ENCODE measurements around a stretch of chr18.

GRCh38 chr18:6728987-6729170 is 637 bp upstream of the ARHGAP28 start:
- PRO-cap, 4 experiments = no peak in any of the 4 experiments
- RAMPAGE, long total RNA, 4 experiments = no peak in any of the 4 experiments

GRCh38 chr18:6752482-6752847 is 22.9 kb downstream of the ARHGAP28 start:
- PRO-cap, 4 experiments = no peak in any of the 4 experiments
- RAMPAGE, long total RNA, 4 experiments = no peak in any of the 4 experiments

DNA sequence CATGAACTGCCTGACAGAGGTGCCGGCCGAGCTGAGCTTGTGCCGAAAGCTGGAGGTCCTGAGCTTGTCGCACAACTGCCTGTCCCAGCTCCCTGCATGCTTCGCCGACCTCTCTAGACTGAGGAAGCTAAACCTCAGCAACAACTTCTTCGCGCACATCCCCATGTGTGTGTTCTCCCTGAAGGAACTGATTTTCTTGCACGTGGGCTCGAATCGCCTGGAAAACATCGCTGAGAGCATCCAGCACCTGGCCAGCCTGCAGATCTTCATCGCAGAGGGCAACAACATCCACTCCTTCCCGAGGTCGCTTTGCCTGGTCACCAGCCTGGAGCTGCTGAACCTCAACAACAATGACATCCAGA is 605 bp downstream of the LRRC30 start:
- PRO-cap, 4 experiments = no peak in any of the 4 experiments
- RAMPAGE, long total RNA, 4 experiments = no peak in any of the 4 experiments

GRCh38 chr18:7803947-7804455 is 236.9 kb downstream of the PTPRM start:
- PRO-cap, 4 experiments = no peak in any of the 4 experiments
- RAMPAGE, long total RNA, 4 experiments = no peak in any of the 4 experiments

DNA sequence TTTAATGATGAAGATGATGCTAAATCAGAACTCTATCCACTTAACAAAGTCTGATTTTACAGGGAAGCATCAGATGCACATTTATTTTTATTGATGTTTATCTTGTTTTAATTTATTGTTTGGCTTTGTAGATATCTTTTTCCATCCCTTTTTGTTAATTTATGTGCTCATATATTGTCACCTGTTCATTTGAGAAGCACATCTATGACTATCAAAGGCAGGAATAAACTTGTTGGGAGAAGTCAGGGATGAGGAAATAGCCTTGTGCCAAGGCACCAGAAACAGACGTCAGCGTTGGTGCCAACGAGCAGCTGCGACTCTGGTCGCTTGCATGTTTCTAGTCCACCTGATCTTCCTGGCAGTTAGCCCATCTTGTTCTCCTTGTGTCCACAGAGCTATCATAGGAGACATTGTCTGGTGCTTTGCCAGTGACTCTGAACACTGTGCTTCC is 374.3 kb downstream of the PTPRM start:
- PRO-cap, 4 experiments = no peak in any of the 4 experiments
- RAMPAGE, long total RNA, 4 experiments = no peak in any of the 4 experiments

GRCh38 chr18:7973485-7974361 is 406.6 kb downstream of the PTPRM start:
- PRO-cap, 4 experiments = no peak in any of the 4 experiments
- RAMPAGE, long total RNA, 4 experiments = no peak in any of the 4 experiments

GRCh38 chr18:8143606-8143963 is 465.7 kb upstream of the RAB12 start:
- PRO-cap, 4 experiments = no peak in any of the 4 experiments
- RAMPAGE, long total RNA, 4 experiments = no peak in any of the 4 experiments

GRCh38 chr18:8612015-8612697 is 2.9 kb downstream of the RAB12 start:
- PRO-cap, 4 experiments = no peak in any of the 4 experiments
- RAMPAGE, long total RNA, 4 experiments = no peak in any of the 4 experiments

GRCh38 chr18:8673495-8673867 is 31.9 kb upstream of the MTCL1 start:
- PRO-cap, 4 experiments = peak in 4 of 4 experiments; most common plus-strand start chr18:8673742 (in 4); most common minus-strand start chr18:8673564 (in 1)
- RAMPAGE, long total RNA, 4 experiments = start-site peak on the plus strand in 2 of 4 experiments, at chr18:8673715-8673763 at its widest, 27 to 45 reads per replicate

GRCh38 chr18:8701580-8702091 is 3.7 kb upstream of the MTCL1 start:
- PRO-cap, 4 experiments = no peak in any of the 4 experiments
- RAMPAGE, long total RNA, 4 experiments = no peak in any of the 4 experiments

- PRO-cap, 4 experiments = no peak in any of the 4 experiments
- RAMPAGE, long total RNA, 4 experiments = no peak in any of the 4 experiments
These were observed 1.5 kb upstream of the MTCL1 start for GRCh38 chr18:8703912-8704257.

DNA sequence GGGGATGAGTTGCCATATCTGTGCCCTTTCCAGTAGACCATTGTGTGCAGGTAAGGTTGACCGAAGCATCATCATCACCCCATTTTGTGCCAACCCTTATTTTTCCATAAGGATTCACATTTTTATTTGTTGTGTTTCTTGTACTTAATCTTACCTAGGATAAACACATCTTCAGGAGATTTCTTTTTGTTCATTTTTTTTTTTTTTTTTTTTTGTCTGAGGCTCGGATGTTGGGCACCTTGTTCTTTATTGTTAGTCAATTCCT is 11.0 kb downstream of the MTCL1 start:
- PRO-cap, 4 experiments = no peak in any of the 4 experiments
- RAMPAGE, long total RNA, 4 experiments = no peak in any of the 4 experiments

DNA sequence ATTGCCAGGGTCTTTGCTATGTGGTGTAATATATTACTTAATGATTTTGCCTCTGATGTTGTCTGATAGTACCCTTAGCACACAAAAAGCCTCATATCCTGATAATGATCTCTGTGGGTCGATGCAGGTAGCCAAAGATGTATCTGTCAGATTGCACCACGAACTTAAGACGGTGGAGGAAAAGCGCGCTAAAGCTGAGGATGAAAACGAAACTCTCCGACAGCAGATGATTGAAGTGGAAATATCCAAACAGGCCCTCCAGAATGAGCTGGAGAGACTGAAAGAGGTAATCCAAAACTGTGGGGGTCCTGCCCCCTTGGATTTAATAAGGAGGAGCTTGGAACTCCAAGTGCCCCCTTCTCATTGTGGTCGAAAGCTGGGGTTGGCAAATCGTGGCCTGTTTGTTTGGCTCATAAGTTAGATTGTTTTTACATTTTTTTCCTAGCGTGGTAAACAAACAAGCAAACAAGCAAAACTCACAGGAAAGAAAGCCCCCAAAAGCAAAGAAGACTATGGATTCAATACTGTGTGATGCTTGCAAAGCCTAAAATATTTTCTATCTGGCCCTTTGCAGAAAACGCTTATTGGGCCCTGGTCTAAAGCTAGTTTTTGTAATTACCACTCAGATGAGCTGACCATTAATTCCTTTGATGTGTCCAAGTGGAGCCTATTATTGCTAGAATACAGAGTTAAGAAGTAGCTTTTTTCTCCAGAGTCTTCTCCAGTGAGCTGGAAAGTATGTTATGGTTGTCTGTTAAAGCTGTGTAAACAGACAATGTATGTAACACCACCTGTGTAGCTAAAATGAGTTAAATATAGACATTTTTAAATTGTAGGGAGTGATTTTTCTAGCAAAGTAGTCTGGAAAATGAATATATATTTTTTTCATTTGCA is 15.1 kb downstream of the MTCL1 start:
- PRO-cap, 4 experiments = no peak in any of the 4 experiments
- RAMPAGE, long total RNA, 4 experiments = no peak in any of the 4 experiments

DNA sequence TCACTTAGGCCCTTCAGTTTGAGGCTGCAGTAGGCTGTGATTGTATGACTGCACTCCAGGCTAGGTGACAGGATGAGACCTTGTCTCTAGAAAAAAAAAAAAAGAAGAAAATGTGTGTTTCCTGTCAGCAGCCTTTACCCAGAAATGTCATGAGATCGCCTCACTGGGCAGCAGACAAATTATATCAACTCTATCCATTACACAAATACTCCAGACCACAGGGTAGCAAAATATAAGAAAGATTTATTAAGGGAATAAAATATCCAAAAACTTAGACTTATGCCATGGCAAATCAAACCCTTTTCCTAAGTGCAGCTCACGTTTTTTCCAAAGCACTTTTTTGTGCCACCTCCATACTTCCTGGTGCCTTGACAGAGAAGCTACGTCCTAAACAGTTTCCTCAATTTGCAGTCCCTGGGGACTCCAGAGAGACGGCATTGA is 190.7 kb upstream of the NDUFV2 start:
- PRO-cap, 4 experiments = peak in 1 of 4 experiments; most common plus-strand start position 141 of the sequence (in 1); most common minus-strand start position 55 of the sequence (in 1)
- RAMPAGE, long total RNA, 4 experiments = no peak in any of the 4 experiments

DNA sequence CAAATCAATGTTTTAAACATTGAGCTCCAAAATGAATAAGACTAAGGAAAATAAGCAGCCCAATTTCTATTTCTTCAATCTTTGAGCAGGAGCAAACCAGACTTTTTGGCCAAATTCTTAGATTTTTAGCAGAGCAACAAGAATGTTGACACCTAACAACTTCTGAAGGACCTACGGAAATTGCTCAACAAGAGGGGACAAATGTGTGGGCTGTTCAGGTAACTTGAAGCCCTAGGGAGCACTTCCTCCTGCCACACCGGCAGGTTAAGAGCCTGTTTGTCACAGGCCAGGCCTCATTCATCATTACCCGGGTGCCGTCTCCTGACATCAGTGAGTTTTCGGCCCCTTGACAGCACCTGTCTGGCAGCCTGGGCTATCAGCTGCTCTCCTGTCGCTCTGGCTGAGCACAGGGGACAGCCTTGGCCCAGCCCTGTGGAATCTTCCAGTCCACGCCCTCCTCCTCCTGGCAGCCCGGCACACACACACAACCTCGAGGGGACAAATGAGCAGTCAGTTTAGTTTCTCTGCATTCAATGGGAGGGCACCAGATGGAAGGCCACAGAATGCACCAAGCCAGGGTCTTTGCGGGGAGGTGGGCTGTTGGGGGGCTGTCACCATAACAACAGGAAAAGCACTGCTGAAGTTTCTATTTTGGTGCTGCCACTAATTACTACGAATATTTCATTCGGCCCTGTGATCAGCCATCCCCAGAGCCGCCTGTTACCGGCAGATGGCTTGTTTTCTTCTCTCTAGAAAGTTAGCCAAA is 190.1 kb upstream of the NDUFV2 start:
- PRO-cap, 4 experiments = peak in 4 of 4 experiments; most common plus-strand start position 296 of the sequence (in 4); most common minus-strand start position 332 of the sequence (in 1)
- RAMPAGE, long total RNA, 4 experiments = no peak in any of the 4 experiments

GRCh38 chr18:8978297-8978758 is 124.2 kb upstream of the NDUFV2 start:
- PRO-cap, 4 experiments = peak in 1 of 4 experiments; most common plus-strand start chr18:8978624 (in 1); most common minus-strand start chr18:8978420 (in 1)
- RAMPAGE, long total RNA, 4 experiments = no peak in any of the 4 experiments

DNA sequence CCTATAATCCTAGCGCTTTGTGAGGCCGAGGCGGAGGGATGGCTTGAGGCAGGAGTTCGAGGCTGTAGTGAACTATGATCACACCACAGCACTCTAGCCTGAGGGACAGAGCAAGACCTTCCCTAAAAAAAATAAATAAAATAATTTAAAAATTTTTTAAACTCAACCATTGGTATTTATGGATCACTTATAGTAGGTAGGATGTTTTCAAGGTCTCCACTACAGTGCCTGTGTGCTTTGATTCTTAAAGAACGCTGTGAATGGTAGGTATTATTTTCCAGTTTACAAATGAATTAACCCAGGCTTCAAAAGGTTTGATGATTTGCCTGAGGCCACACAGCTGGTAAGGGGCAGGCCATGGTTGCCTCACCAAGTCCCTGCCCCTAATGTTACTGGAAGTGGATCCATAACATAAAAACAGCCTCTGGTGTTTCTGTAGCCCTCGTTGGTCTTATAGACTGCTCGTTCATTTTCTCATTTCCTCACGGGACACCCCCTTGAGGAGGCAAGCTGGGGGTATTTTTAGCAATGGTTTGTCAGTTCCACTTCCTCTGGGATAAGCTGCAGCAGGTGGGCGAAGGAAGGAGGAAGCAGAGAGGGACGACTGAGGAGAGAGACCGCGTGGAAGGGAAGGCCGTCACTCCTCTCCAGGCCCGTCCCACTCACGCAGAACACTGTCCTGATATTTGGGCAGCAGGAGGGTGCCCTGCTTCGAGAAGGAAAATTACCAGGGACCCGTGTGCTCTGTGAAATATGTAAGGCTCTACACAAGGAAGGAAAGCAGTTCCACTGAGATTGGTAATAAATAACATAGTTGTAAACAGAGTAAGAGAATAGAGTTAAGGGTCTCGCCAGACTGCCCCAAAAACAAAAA is 32.9 kb upstream of the NDUFV2 start:
- PRO-cap, 4 experiments = peak in 1 of 4 experiments; most common plus-strand start position 593 of the sequence (in 1)
- RAMPAGE, long total RNA, 4 experiments = no peak in any of the 4 experiments

- PRO-cap, 4 experiments = peak in 2 of 4 experiments; most common plus-strand start chr18:9095498 (in 1); most common minus-strand start chr18:9095426 (in 1)
- RAMPAGE, long total RNA, 4 experiments = no peak in any of the 4 experiments
These were observed 7.3 kb upstream of the NDUFV2 start for GRCh38 chr18:9095153-9095675.

GRCh38 chr18:9109606-9110395 is 7.3 kb downstream of the NDUFV2 start:
- PRO-cap, 4 experiments = no peak in any of the 4 experiments
- RAMPAGE, long total RNA, 4 experiments = no peak in any of the 4 experiments

DNA sequence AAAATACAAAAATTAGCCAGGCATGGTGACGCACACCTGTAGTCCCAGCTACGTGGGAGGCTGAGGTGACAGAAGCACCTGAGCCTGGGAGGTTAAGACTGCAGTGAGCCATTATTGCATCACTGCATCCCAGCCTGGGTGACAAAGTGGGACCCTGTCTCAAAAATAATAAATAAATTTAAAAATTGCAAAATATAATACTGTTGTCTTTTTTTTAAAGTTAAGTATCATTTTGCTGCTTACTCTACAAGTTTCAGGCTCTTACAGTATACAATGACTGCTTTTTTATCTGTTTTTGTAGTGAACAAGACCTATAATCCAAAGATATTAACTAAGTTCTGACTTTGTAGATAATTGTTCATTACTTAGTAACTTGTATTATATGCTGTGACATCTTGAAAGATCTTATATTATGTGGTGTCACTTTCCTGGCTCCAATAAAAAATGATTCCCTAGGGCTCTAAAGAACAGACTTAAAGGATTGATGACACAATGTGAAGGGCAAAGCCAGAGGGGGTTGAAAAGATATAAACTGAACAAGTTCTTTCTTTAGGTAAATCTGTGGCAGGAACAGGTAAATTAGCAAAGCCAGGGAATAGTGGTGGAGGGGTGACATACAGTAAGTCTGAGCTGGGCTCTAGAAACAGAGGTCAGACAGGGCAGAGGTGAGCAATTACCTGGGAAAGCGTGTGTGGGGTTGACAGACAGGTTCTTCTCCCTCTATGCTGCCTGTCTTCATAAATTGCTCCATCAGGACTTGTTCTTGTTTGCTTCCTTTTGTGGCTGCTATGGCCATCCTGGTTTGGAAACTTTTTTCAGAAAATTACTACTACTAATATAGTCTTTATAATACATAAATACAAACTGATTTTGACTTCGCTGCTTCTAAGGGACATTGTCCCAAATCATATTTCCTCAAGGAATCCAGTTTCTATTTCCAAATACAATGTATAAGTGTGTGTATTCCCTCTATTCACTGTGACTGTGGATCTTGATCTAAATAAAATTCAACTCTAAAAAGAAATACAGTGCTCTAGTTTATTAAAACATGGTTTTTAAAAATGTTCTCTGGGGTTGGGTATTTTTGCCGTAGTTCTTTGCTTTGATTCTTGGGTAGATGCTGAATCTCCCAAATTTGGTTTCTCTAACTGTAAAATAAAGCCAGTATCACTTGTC is 3.5 kb upstream of the ANKRD12 start:
- PRO-cap, 4 experiments = no peak in any of the 4 experiments
- RAMPAGE, long total RNA, 4 experiments = no peak in any of the 4 experiments

Measured in spleen (tissue), 7 donors.